Mononuclear cell (primary cell): ENCODE measurements around a stretch of chr1.

DNA sequence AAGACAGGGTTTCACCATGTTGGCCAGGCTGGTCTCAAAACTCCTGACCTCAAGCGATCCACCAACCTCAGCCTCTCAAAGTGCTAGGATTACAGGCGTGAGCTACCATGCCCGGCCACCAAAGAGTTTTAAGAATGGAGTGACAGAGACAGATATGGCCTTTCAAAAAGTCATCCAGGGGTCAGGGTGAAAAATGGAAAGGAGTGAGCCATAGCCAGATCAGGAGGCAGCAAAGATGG is 4.7 kb downstream of the CASP9 start:
- RRBS = no CpG with 5 or more reads among the region's 3 CpGs

DNA sequence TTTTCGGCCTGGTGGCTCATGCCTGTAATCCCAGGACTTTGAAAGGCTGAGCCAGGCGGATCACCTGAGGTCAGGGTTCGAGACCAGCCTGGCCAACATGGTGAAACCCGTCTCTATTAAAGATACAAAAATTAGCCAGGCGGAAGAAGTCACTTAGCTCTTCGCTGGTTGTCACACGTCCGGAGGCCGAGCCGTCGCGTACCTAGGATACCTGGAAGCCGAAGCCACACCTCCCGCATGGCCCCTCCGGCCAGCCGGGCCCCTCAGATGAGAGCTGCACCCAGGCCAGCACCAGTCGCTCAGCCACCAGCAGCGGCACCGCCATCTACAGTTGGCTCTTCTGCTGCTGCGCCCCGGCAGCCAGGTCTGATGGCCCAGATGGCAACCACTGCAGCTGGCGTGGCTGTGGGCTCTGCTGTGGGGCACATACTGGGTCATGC is 12.9 kb upstream of the DDI2 start:
- RRBS = 97% methylated on average over 5 of the region's 22 CpGs

DNA sequence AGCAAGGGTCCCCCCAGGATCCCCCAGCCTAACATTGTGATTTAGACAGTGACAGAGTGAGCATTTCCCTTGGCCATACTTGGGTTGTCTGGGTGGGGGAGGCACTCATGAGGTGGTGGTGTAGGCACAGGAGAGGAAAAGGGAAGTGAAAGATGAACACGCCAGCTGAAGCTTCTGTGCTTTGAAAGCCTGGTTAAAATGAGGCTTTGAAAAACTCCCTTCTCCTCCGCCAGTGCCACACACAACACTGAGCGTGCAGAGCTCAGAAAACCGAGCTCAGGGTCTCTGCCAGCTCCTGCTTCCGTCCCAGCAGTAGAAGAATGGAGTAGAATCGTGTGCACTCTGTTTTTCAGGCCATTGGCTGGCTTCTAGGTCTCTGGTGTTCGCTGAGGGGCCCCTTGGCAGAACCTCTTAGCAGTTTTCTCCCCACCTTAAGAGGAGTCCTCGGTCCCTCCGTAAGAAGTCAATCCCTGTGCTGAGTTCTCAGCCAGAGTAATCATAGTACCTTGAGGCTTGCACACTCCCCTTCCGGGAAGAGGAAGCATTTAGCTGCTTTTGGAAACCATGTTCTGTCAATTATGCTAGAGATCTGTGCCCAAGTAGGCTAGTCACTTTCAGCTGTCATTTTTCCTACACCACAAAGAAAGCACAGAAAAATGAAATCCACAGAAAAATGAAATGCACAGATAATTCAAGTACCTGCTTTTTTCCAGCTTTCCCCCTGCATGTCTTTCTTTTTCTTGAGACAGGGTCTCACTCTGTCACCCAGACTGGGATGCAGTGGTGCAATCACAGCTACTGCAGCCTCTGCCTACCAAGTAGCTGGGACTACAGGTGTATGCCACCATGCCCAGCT is 13.0 kb downstream of the PLEKHM2 start:
- RRBS = no CpG with 5 or more reads among the region's 10 CpGs

DNA sequence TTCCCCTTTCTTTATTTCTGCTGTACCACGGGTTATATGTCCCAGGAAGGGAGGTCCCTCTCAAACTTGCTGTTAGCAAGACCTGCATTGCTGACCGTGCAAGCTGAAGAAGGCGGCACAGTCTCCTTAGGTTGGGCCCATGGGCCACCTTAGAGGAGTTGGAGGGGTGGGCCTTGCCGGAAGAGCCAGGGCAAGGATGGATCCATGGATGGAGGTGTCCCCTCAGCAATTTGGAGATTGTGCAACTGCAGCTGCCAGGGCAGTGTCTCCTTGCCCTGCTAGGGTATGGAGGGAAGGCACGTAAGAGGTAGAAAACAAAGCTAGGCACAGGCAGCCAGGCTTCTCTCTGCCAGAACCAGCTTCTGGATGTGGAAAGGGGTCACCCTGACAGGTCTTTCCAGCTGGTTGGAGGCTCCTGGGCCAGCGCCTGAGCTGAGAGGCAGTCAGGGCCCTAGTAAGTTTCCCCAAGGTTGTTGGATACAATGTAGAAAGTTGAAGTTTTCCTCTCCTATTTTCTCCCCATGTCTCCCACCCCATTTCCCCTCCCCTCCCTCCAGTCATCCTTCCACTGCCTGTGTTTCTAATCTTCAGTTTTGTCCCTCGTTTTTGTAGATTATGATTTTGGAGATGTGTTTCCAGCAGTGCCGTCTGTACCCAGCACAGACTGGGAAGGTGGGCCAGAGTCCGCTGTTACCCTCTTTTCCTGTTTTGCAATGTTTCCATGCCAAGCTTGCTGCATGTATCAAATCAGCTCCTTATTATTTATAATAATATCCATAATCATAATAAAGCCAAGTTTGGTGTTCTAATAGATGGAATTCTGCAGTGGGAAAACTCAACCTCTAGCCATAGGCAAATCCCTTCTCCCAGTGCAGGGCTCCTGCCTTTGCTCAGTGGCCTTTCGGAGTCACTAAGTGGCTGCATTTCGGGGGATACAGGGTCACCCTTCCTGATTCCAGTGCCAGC is 15.1 kb upstream of the SLC25A34 start:
- RRBS = no CpG with 5 or more reads among the region's 11 CpGs

- RRBS = no CpG with 5 or more reads among the region's 10 CpGs
Observed at GRCh38 chr1:15736822-15737326, 816 bp downstream of the SLC25A34 start.

DNA sequence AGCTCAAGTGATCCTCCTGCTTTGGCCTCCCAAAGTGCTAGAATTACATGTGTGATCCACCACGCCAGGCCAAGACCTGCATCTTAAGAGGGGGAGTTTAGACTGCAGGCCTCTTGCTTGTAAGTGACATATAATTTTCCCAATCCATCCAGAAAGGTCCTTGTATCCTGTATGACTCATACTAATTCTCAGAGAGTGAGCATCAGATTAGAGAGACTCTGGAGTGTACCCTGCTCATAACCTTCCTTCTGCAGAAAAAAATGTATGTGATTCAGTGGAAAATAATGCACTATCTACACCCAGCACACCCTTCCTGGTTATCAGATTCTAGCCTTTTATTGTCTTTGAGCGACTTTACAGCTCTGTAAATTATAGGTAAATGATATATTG is 12.4 kb downstream of the UQCRHL start:
- RRBS = no CpG with 5 or more reads among the region's 2 CpGs

GRCh38 chr1:15885632-15886644 is 38.4 kb downstream of the SPEN start:
- RRBS = 26% methylated on average over 4 of the region's 16 CpGs

GRCh38 chr1:15927882-15928439 is 47.9 kb downstream of the ZBTB17 start:
- RRBS = no CpG with 5 or more reads among the region's 16 CpGs

GRCh38 chr1:15938655-15939167 is 37.2 kb downstream of the ZBTB17 start:
- RRBS = no CpG with 5 or more reads among the region's 8 CpGs

- RRBS = 96% methylated on average over 4 of the region's 23 CpGs
Observed at GRCh38 chr1:15945428-15945956, 30.4 kb downstream of the ZBTB17 start.

- RRBS = 18% methylated on average over 5 of the region's 21 CpGs
Observed at GRCh38 chr1:15949629-15950226, 26.2 kb downstream of the ZBTB17 start.

- RRBS = 29% methylated on average over 5 of the region's 18 CpGs
Observed at GRCh38 chr1:15951295-15951951, 24.5 kb downstream of the ZBTB17 start.

GRCh38 chr1:16013685-16014216 is 4.1 kb downstream of the HSPB7 start:
- RRBS = no CpG with 5 or more reads among the region's 10 CpGs

DNA sequence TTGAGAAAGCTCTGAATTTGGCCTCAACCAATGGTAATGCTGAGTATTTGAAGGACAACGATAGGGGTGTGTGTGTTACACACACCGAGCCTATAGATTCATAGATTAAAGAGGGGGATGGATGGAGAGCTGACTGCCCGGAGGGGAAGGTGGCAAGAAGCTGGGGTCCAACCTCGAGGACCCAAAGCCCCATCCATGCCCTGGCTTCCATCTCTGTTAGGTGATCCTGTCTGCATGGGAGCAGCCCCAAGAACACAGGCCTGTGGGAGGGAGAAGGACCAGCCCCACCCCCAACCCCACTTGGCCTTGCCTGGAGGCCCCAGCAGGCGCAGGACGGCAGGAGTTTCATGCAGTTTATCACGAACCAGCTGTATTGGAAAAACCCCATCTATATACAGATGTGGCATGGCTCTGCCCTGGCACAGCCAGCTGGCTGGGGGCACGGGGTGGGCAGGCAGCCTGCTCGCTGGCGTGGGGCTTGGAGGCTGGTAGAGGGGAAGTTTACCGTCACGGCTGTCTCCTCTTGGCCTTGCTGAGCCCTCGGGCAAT is 3.2 kb downstream of the HSPB7 start:
- RRBS = no CpG with 5 or more reads among the region's 13 CpGs

DNA sequence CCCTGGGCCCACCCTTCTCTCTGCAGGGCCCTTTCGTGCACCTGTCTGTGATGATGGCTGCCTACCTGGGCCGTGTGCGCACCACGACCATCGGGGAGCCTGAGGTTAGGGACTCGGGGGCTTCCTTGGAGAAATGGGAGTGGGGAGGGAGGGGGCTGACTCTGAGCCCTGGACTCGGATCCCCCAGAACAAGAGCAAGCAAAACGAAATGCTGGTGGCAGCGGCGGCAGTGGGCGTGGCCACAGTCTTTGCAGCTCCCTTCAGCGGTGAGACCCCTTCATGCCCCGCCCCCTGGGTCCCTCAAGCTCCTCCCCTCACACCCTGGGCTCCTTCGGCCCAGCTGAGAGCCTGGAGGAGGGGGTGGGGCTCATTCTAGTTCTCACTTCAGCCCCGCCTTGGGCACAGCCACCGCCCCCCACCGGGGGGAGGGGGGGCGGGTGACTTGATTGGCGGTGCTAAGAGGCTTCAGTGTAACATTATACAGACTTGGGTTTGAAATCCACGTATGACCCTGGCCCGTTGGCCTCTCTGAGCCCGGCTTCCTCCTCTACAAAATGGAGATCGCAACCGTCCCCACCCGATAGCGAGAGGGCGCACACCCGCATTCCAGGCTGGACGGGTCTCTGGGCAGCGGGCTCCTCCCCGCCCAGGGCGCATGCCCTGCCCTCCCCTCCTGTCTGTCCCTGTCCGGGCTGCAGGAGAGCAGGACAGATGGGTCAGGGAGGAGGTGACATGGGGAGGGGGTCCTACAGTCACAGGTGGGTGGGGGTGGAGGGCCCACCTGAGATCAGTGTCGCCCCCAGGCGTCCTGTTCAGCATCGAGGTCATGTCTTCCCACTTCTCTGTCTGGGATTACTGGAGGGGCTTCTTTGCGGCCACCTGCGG is 5.0 kb downstream of the CLCNKB start:
- RRBS = 0% methylated on average over 1 of the region's 38 CpGs

GRCh38 chr1:16073016-16073363 is 461 bp downstream of the FAM131C start:
- RRBS = 10% methylated on average over 1 of the region's 28 CpGs

- RRBS = no CpG with 5 or more reads among the region's 4 CpGs
Observed at GRCh38 chr1:16165481-16165842, 9.6 kb upstream of the EPHA2 start.

- RRBS = no CpG with 5 or more reads among the region's 6 CpGs
Observed at GRCh38 chr1:16168648-16169029, 12.8 kb upstream of the EPHA2 start.

DNA sequence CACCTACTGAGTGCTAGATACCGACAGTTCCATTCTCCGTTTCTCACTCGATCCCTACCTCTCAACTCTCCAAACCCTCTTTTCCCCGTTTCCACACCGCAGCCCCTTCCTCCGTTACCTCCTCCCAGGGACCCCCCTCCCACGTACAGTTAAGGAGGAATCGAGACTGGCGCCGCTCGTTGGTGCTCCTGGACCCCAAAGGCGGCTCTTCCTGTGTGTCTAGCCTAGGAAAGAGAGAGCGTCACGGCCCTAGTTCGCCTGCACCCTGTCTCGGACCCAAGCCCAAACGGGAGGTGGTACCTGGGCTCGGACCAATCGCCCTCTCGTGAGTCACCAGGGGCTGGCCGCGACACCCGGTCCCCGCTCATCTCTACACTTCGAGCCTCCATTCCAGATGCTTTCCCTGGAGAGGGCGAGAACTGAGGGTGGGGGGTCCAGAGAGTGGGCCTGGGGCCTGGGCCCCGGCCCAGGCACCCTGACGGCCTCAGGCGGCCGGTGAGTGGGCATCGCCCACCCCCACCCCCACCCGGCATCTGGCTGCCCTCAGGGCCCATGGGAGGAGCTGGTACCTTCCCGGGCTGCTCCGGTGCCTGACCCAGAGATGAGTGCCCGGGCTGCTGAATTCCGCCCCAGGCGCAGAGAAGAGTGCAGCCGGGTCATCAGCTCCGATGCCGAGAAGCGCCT is 4.9 kb downstream of the ARHGEF19 start:
- RRBS = 75% methylated on average over 9 of the region's 41 CpGs

- RRBS = no CpG with 5 or more reads among the region's 10 CpGs
Observed at GRCh38 chr1:16243866-16244876, 7.2 kb upstream of the CPLANE2 start.